Subcutaneous preadipocyte (primary cell): ENCODE measurements around a stretch of chr7.

GRCh38 chr7:136884349-136885075 lies 16.1 kb downstream of the CHRM2 start:
- CAGE, long polyA plus RNA: no peak

GRCh38 chr7:137513518-137514177 lies 170.1 kb upstream of the PTN start:
- CAGE, long polyA plus RNA: no peak

DNA sequence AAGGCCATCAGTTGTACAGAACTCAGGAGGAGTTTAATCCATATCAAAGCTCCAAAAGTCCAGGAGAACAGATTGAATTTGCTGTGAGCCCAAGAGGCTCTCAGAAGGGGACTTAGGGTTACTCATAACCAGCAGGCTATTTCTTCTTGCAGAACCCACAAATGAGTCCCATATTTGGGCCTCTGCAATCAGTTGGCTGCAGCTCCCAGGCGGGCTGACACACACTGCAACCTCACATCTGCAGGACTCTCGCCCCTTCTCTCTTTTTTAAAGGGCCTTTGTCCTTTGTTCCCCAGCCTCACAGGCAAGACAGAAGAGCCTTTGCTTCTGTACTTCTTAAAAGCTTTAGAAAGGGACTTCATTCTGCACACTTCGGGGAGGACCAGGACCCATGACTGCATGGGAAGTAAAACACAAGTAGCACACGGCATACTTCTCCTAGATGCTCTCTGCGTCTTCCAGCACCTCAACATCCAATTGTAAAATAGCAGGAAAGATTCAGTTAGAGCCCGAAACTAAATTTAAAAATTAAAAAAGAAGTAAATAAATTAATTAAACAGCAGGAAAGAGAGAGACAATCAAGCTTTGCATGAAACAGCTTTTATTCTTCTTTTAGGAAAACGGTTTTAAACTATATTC lies 26.6 kb downstream of the CREB3L2 start:
- CAGE, long polyA plus RNA: no peak

DNA sequence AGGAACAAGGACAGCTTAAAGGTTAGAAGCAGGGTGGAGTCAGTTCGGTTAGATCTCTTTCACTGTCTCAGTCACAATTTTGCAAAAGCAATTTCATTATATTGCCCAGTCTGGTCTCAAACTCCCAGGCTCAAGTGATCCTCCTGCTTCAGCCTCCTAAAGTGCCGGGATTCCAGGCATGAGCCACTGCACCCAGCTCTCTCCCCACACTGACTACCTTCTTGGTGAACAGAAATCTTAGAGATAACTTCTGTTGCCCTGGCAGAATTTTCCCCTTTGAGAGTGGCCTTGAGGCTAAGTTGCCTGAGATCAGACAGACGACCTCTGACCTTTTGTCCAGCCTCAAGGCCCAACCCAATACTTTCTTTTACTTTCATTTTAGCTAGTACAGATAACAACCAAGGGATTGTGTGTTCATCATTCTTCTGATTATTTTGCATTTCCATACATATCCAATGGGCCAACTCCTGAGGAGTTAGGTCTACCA lies 146.1 kb upstream of the TRIM24 start:
- CAGE, long polyA plus RNA: no peak

DNA sequence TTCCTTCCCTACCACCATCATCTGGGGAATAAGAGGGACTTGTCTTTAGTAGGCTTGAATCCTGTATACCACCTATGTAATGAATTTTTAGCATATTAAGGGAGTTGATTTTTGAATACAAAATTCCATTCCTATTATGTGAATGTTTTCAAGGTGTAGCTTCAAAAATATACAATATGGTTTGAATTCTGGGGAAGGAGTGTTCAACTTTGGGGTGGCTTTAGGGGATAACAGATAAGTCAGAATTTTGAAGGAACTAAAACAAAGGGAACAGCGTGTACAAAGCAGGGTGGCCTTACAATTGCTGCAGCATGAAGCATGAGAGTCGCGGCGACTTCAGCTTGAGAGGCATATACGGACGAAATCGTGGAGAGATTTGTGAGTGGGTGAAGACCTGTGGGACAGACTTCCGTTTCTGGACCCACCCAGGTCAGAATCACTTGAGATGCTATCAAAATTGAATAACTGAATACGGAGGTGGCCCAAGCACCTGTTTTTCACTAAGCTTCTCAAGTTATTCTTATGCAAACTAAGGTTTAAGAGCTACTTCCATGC lies 1.6 kb upstream of the TRIM24 start:
- CAGE, long polyA plus RNA: no peak

- CAGE, long polyA plus RNA: no peak
Observed at GRCh38 chr7:138752267-138753038, 45.3 kb upstream of the TMEM213 start.

GRCh38 chr7:139026107-139027302 lies 9.3 kb downstream of the ZC3HAV1L start:
- CAGE, long polyA plus RNA: no peak

GRCh38 chr7:139074655-139075454 lies 34.7 kb downstream of the ZC3HAV1 start:
- CAGE, long polyA plus RNA: no peak

GRCh38 chr7:139292098-139292608 lies 49.0 kb upstream of the FMC1 start:
- CAGE, long polyA plus RNA: no peak

- CAGE, long polyA plus RNA: no peak
Observed at GRCh38 chr7:139358531-139358933, 1.2 kb upstream of the LUC7L2 start.

DNA sequence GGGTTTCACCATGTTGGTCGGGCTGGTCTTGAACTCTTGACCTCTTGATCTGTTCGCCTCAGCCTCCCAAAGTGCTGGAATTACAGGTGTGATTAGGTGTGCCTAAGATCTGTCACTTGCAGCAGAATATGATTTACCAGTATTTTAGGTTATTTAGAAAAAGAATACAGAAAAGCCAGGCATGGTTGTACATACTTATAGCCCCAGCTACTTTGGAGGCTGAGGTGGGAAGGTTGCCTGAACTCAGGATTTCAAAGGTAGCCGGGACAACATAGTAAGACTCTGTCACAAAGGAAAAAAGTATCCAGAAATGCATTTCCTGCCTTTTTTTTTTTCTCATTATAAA lies 19.3 kb downstream of the LUC7L2 start:
- CAGE, long polyA plus RNA: no peak

DNA sequence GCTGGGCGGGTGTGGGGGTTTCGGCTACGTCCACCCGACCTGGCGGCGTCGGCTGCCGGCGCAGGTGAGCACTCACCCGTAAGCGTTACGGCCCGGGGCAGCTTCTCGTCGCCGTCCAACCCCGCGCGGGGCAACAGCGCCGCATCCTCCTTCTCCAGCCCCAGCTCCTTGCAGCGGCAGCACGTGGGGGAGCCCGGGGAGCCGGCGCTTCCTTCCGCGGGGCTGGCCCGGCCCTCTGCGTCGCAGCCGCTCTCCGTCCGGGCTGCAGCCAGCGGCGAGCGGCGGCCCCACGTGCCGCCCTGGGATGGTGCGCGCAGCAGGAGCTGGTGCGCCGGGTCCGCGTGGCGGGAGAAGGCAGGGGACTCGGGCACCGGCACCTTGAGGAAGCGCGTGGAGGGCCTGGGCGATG lies 659 bp downstream of the KLRG2 start:
- CAGE, long polyA plus RNA: no peak

DNA sequence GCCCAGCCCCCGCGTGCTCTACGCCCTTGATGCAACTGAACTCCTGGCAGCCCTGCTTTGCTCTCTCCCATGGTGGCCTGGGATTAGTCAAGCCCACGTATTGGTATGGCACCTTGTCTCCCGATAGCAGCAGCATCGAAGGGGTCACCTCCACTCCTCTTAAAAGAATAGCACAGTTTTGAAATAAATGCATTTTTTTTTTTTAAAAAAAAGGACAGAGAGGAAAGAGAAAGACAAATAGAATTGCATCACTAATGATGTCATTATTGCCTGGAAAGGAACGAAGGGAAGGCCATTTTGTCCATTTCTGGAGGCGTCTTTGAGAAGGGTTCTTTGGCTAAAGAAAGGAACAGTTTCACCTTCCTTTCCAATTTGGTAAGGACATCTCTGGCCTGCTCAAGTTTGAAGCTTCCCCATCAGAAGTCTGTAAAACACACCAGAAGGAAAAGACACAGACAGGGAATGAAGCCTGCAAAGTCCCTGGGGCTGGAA lies 43.8 kb downstream of the CLEC2L start:
- CAGE, long polyA plus RNA: no peak

GRCh38 chr7:139572169-139573111 lies 49.0 kb downstream of the CLEC2L start:
- CAGE, long polyA plus RNA: no peak

GRCh38 chr7:139681974-139682560 lies 95.7 kb downstream of the HIPK2 start:
- CAGE, long polyA plus RNA: no peak

DNA sequence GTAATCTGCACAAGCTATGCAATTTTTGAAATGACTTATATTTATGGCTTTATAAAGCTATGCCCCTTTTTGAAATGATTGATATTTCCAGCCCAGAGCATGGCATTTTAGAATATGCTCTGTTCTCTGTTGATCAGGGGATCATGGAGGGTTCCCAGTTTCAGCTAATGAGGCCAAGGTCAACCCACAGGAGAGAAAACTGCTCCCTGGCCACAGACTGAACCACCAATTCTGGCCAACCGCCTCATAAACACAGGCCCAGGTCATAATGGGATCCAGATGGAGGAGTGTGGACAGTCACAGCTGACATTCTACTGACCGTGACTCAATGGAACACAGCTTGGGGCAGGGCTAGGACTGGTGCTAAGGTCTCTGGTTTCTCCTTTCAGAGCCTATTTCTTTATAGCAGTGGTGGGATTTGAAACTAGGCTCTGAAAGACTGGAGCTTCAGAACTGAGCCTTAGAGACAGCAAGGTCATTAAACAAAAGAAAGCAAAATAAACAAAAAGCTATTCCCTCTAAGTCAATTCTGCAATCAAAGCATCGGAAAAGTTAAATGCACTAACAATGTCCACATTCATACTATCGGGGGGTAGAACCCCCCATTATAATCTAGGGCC lies 68.3 kb downstream of the HIPK2 start:
- CAGE, long polyA plus RNA: no peak

DNA sequence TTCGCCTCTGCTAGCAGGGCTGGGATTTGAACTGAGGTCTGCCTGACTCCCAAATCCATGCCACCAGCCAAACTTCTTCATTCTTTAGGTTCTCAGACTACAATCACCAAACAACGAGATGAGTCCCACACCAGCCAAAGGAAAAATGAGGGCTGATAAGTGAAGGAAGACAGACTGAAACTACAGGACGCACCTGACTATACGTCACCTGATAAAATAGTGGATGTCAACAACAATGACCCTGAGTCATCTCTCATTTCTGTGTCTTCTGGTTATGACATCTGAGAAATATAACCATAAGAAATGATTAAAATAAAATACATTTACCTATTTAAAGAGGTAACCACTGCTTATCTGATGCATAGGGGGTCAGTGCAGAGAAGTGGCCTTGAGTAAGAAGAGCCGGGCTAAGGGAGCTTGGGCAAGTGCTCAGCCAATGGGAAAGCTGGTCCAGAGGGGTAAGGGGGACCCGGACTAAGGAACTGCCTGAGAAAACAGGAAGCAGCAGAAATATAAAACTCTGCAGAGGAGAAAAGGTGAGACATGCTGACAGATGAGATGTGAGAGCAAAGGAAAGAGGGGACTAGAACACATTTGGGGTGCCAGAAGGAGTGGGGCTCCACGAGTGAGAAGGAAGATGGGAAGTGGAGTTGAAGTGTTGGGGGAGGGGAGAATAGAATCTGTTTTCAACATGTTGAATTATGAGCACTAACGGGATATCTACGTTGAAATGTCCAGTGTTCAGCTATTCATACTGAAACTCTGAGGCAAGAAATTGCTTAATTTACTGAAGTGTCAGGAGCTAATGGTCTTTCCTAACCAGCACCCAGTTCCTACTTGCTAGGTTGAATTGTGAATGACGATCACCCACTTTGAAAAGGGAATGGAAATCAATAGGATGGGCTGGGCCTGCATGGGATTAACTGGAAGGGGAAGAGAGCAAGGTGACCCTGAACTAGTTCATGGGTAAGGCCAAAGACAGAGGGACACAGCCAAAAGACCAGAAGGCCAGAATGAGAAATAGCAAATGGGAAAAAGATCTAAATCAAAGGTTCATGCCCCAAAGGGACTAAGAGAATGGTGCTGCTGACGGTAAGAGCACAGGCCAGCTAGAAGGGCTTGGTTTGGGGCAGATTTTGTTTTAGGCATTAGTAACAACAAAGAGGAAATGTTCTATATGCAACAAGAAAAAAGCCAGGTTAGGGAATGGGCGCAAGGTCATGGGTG lies 51.6 kb downstream of the HIPK2 start:
- CAGE, long polyA plus RNA: no peak

DNA sequence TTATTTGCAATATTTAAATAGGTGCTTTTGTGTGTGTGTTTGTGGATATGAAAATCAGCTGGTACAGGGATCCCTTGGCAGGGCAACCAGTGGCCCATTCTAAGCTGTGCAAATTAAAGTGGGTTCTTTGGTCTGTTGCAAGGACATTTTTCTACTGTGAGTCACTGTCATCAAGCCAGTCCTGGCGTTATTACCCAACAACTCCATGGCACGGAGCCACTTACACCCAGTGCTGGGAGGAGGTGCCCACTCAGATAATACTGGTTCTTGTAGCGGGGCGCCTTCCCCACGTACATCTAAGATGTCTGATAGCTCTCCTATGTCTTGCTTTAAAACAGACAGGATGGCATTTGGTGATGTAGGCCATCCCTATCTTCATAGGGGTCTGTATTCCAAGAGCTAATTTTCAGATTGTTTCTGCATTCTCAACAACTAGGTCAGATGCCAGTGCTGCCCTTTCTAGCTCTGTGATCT lies 45.6 kb downstream of the HIPK2 start:
- CAGE, long polyA plus RNA: no peak

GRCh38 chr7:139762889-139763293 lies 14.9 kb downstream of the HIPK2 start:
- CAGE, long polyA plus RNA: no peak

DNA sequence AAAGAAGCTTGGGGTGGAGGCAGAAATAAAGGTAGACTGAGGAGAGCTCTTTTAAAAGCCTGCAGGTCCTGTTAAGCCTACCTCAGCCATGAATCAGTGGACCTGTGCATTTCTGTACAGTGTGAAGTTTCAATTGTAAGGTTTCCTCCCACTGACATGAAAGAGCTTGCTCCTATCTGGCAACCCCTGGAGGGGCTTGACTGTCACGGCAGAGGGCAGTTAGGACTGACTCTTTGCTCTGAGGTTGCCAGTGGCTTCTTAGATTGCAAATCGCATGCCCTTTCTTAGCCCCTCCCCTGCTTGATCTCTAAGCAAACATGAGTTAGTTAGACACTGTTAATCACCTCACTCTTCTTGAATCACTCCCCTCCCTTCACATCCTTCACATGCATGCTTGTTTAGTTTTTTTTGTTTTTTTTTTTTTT lies 5.8 kb upstream of the HIPK2 start:
- CAGE, long polyA plus RNA: no peak